ENCODE data around the gene CPAMD8.

DNA sequence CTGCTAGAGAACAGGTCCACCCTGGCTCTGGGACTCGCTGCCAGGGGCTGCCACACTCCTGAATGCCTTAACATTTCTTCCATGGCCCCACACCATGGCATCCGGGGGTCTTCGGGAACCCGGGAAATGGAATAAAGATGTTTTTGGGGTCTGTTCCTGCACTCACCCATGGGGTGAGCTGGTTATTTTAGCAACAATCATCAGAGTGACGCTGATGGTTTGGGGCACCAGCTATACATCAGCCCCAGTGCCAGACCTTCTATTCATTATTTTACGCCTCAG lies 14.2 kb downstream of the HSH2D start:
- PRO-cap: no peak

GRCh38 chr19:16325192-16325565 lies 553 bp downstream of the KLF2 start:
- PRO-cap: no peak

- PRO-cap: no peak
Observed at GRCh38 chr19:16325566-16326274, 1.1 kb downstream of the KLF2 start.

DNA sequence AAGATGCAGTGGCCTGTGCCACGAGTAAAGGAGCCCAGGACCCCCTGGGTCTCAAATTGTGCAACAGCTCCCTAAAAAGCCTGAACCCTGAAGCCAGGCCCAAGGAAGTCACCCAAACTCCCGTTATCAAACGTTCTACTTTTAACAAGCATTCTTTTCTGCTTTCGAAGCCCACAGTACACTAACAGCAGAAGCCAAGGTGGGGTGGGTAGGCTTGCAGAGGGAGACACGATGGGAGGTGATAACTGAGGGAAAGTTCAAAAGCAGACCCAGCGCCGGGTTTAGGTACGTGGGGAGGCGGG lies 49.7 kb downstream of the KLF2 start:
- PRO-cap: no peak

- PRO-cap: no peak
Observed at GRCh38 chr19:16384330-16384818, 59.7 kb downstream of the KLF2 start.

- PRO-cap: no peak
Observed at GRCh38 chr19:16404333-16405041, 67.3 kb downstream of the EPS15L1 start.

DNA sequence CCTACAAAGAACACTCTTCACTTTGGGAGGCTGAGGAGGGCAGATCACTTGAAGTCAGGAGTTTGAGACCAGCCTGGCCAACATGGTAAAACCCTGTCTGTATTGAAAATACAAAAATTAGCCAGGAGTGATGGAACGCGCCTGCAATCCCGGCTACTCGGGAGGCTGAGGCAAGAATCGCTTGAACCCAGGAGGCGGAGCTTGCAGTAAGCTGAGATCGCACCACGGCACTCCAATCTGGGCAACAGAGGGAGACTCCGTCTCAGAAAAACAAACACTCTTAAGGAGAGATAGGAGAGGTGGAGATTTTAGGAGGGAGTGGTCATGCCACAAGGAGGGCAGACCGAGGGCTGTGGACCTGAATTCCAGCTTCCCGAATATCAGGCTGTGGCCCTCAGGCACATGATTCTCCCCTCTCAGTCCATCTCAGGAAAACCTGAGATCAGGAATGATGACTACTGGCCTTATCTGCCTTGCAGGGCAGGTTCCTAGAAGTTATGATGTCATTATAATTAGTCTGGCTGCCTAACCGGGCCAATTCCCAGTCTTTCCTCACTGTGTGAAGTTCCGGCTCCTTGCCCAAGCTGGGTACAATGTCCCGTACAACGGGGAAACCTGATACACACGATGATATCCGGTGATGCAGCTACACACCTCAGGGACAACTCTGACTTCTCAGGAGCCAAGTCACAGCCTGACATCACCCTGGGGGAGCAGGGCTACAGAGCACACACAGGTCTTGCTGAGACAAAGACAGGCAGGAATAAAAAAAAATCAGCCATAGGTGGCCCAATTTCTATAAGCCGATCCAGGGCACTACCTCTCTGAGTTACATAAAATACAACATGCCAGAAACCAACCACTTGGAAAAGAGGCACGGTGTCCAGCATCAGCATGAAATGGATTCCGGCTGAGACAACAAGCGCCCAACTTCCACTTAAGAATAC lies 2.4 kb downstream of the SLC35E1 start:
- PRO-cap: no peak

DNA sequence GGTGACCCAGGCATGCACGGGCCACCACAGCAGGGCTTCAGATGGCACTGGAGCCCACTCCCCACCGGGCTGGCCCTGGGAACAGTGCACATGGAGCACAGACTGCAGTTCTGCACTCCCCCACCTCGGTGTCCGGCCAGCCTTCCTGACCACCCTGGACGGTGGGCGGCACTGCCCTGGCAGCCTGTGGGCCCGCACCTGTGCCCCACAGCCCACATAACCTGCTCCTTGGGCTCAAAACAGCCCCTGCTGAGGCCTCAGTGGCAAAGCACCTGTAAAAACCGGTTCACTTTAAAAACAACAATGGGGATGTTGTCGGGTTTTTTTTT lies 14.3 kb upstream of the SLC35E1 start:
- PRO-cap: bidirectional peak, plus-strand start outside the sequence, minus-strand start at position 251 of the sequence

GRCh38 chr19:16588089-16589242 lies 16.3 kb upstream of the SLC35E1 start:
- PRO-cap: bidirectional peak, plus-strand start at chr19:16588991, minus-strand start at chr19:16588467

GRCh38 chr19:16671791-16672290 lies 10.9 kb downstream of the TMEM38A start:
- PRO-cap: no peak

DNA sequence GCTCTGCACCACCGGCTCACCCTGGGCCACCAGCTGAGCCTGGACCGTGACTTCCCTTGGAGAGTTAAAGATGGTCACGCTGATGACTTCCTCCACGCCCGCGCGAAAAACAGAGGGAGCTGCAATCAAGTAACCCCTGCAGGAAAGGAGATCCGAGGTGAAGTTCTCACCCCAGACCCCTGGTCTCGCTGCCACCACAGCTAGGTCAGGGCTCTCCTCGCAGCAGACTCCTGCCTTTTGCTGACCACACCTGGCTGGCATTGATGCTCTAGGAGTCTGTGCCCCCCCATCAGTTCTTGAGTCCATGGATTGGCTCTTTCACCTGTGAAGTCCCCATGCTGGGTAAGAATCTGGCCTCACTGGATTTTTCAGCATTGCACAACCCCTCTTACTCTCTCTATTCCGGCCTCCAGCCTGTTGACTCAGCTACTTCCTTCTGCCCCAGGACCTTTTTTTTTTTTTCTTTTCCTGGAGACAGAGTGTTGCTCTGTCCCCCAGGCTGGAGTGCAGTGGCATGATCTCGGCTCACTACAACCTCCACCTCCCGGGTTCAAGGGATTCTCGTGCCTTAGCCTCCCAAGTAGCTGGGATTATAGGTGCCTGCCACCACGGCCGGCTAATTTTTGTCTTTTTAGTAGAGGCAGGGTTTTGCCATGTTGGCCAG lies 4.4 kb downstream of the CPAMD8 start:
- PRO-cap: no peak

DNA sequence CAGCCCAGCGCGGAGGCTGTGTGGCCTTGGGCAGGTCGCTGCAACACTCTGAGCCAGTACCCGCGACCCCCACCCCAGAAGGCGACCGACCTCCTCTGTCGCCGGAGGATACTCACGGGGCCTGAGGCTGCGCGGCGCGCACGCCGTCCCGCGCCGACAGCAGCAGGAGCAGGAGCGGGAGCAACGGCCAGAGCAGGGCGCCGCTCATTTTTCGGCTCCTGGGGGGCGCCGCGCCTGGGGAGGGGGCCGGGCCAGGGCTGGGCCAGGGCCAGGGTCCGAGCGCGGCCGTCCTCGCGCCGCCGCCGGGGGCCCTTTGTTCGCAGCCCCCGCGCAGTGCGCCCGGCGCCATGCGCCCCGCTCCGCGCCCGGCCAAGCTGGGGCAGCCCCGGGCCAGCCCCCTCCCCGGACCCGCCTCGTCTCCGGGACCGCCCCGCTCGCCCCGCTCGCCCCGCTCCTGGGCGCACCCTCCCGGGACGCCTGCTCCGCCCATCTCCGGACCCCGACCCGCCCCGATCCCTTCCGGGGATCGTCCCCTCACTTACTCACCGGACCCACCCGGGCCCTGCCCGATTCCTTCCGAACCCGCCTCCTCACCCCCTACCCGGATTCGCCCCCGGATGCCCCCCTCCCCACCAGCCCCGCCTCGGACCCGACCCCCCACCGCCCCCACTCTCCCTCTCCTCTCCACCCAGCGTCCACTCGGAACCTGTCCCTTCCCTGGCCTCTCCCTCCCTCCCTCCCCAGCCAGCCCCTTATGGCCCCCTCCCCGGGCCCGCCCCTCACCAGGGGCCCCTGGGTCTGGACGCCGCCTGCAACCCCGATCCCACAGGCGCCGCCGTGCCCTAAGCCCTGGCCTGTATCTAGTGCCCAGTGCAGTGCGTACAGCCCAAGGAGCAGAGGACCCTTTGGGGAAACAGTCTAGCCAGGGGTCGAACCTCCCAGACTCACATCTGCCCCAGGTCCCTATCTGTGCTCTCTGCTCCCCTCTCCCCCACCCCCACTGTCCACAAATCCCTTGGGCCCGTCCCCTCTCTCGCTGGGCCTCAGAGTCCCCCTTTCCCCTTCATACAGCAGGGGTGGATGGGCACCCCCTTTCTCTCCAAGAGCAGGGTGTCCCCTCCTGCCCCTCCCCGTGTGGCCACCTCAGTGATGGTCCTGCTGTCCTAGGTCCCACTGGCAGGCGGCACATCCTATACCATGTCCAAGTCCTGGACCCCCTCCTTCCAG lies at the start of gene CPAMD8:
TSS of gene CPAMD8 (minus strand) at position 376 of the 1,227 bp plus-strand sequence.
- PRO-cap: no peak

DNA sequence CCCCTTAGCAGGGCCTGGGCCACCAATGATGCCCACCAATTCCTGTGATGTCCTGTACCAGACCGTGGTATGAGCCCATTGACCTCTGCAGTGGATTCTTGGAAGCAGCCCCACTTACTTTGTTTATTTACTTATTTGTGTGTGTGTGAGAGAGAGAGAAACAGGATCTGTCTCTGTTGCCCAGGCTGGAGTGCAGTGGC lies 12.9 kb downstream of the MYO9B start:
- PRO-cap: no peak

DNA sequence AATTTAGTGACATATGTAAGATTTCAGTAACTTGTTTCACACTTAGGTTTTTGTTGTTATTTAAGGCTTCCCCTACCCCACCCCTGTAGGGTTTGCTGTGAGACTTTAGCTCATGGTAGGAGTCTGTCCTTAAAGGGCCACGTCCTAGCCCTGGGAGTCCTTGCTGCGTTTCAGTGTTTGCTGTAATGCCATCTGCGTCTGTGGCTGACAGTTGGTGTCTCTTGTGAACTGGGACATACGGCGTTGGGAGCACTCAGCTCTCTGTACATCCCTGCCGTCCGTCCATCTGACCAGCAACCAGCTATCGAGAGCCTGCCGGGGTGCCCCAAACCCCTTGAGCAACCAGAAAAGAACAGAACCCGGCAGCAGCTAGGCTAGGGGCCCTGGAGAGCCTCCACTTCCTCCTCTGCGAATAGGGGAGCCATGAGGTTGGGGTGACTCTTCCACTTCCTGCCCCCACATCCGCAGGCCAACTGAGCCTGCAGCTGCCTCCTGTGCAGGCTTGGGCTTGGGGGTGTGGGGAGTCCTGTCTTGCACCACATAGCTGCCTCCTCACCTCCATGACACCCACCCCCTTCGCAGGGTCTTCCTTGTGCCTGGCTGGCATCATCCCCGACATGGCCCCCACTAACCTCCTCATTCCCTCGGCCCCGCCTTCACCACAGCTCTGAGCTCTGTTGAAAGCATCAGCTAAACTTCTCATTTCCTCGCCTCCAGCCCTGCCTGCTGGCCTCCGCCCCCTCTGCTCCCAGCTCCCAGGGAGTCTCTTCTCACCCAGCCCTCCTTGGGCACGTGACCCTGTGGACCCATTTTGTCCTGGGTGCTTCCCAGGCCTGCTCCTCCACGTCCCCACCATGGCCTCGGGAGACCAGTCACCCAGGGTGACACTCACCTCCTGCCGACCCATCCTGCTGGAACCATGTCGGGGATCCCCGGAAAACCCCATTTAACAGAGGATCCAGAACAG lies 50.2 kb downstream of the MYO9B start:
- PRO-cap: bidirectional peak, plus-strand start at position 236 of the sequence, minus-strand start at position 172 of the sequence; bidirectional peak, plus-strand start at position 539 of the sequence, minus-strand start at position 414 of the sequence

DNA sequence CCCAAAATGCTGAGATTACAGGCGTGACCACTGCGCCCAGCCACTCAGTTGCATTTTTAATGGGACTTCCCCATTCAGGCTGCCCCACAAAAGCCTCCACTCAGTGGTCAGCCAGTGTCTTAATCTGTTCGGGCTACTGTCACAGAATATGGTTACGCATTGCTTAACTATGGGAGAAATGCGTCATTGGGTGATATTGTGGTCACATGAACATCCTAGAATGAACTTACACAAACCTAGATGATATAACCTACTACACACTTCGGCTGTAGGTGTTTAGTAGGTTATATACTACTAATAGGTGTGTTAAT lies 62.9 kb downstream of the MYO9B start:
- PRO-cap: no peak

GRCh38 chr19:17162101-17162617 lies 53.0 kb upstream of the USE1 start:
- PRO-cap: no peak

DNA sequence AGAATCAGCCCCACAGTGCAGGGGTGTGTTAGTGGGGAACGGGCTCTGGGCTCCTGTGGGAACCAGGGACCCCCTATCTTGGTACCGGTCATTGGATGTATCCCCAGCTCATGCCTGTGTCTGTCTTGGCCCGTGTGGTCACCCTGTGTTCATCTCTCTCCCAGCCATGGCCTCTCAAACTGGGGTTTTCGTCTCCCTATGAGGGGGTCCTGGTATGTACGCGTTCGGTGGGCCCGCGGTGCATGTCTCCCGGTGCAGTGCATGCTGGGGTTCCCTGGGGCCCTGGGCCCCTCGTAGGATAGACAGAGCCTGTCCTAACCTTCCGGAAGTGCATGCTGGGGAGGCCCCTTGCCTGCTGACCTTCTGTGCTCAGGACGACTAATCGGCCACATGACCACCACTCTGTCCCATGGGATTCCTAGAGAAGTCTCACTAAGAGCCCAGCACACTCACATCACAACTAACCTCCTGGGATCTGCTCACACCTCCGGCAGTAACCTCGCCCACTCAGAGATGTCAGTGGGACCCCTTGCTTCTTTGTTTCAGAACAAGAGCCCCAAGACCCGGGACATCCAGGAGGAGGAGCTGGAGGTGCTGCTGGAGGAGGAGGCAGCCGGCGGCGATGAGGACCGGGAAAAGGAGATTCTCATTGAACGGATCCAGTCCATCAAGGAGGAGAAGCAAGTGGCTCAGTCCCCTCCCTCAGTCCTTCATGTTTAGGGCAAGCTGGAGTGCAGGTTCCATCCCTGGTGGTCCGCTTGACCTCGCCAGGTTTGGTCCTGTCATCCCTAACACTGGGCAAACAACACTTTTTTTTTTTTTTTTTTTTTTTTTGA lies 4.8 kb upstream of the USE1 start:
- PRO-cap: no peak

DNA sequence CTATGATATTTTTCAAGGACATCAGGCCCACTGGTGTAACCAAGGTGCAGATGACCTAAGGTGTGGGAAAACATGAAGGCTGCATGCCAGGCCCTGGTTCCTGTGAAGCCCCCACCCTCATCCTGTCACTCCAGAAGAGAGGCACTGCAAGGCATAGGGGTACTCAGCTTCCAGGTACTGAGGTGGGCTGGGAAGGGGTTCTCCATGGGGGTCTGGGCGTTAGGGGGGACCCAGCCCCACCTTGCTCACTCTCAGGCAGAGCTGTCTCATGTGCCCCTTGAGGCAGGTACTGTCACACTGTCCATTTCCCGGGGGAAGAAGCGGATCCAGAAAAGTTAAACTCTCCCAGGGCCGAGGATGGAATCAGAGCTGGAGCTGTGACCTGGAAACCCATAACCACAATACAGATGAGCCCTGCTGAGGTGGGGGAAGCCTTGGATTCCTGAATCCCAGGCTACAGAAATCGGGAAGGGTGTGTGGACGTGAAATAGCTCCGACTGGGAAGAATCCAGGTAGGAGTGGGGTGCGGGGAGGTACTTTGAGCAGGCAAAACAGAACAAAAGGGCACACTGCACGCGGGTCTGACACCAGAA lies 618 bp upstream of the USE1 start:
- PRO-cap: no peak

DNA sequence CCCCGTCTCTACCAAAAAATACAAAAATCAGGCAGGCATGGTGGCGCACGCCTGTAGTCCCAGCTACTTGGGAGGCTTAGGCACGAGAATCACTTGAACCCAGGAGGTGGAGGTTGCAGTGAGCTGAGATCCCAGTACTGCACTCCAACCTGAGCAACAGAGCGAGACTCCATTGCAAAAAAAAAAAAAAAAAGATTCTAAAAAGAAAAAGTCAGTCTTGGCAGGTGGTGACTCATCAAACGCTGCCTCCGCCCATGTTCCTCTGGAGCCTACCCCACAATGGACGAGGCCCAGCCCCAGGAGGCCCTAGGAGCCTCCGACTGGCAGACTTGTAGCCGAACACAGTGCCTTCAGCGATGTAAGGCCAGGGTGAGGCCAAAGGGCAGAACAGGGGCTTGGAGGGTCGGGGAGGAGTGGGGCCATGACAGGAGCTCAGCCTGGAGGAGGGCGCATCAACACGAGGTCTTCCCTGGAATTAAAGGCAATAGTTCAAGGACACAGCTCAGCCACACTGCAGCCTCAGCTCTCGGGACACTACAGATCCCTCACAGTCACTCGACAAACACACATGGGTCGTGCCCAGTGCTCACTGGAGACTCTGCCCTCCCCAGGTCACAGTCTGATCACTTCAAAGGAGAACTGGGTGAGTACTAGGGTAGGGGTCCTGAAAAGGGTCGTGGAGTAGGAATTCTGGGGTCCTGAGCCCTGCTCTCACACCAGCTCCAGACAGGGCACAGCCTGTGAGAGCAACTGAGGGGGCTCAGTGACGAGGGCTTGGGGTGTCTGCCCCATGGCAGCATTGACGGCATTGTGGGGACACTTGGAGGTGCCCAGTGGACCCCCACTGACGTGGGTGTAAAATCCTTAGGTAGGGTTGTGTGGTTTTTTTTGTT lies 5.2 kb downstream of the USE1 start:
- PRO-cap: no peak

DNA sequence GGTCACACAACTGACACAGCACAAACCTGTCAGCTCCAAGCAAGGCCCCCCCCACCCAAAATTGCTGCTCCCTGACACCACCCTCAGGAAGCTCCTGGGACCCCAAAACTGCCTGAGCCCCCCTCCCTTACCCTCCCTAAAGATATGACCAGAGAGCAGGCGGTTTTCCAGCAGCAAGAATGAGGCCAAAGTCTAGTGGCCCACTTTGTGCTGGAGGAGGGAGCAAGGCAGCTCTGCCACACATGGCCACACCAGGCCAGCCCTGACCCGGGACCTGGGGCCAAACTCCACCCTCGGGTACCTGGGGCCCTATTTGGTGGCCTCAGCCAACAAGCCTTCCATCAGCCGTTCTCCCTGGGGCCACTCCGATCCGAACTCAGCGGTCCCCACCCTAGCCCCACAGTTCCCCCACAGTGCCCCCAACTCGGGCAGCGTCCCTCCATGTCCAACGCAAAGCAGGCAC lies 2.3 kb downstream of the NR2F6 start:
- PRO-cap: no peak

Data from SUDHL5 (cell line).